Measurements from ENCODE around the gene ANKRD65.

- PRO-cap, result no peak
- RAMPAGE, long total RNA, 4 experiments, result no peak in any of the 4 experiments
Observed at GRCh38 chr1:1256901-1257454, 10.5 kb upstream of the C1QTNF12 start.

DNA sequence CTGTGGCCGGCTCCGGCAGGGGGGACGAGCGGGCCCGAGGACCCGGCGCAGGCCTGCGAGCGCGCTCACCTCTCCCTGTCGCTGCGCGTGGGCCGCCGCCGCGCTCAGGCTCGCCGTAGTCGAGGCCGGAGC lies 191 bp downstream of the UBE2J2 start:
- PRO-cap, result no peak
- RAMPAGE, long total RNA, 4 experiments, result no peak in any of the 4 experiments

DNA sequence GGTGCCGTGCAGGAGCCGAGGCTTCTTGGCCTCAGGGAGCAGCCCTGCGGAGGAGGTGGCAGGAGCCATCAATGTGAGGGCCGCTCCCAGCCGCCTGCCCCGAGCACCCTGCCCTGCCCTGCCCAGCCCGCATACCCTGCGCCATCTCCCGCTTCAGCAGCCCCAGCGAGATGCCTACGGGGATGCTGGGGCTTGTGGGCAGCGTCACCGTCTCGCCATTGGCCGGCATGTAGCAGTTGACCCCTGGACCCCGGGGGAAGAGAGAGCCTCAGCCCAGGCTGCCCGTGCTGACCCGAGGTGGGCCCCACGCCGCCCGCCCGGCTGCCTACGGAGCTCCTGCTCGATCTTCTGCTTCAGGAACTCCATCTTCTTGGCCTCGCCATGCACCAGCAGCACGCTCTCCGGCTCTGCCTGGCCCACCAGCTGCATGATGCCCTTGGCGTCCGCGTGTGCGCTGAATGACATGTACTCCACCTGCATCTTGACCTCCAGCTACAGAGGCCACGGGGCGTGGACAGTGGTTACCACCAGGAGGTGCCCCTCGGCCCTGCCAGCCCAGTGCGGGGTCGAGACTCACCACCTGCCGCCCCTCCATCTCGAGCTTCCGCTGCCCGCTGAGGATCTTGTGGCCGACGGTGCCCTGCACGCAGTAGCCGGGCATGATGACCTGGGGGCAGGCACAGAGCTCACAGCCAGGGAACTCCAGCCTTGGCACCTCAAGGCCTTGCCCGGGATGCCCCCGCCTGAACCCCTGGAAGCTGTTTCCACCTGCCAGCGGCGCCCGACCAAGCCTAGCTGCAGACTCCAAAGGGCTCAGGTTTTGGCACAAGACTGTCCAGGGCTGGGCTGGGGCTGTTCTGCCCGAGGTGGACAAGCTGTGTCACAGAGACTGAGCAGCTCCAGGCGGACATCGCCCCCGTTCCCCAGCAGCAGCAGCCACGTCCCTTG lies 4.3 kb downstream of the PUSL1 start:
- PRO-cap, result no peak
- RAMPAGE, long total RNA, 4 experiments, result no peak in any of the 4 experiments

DNA sequence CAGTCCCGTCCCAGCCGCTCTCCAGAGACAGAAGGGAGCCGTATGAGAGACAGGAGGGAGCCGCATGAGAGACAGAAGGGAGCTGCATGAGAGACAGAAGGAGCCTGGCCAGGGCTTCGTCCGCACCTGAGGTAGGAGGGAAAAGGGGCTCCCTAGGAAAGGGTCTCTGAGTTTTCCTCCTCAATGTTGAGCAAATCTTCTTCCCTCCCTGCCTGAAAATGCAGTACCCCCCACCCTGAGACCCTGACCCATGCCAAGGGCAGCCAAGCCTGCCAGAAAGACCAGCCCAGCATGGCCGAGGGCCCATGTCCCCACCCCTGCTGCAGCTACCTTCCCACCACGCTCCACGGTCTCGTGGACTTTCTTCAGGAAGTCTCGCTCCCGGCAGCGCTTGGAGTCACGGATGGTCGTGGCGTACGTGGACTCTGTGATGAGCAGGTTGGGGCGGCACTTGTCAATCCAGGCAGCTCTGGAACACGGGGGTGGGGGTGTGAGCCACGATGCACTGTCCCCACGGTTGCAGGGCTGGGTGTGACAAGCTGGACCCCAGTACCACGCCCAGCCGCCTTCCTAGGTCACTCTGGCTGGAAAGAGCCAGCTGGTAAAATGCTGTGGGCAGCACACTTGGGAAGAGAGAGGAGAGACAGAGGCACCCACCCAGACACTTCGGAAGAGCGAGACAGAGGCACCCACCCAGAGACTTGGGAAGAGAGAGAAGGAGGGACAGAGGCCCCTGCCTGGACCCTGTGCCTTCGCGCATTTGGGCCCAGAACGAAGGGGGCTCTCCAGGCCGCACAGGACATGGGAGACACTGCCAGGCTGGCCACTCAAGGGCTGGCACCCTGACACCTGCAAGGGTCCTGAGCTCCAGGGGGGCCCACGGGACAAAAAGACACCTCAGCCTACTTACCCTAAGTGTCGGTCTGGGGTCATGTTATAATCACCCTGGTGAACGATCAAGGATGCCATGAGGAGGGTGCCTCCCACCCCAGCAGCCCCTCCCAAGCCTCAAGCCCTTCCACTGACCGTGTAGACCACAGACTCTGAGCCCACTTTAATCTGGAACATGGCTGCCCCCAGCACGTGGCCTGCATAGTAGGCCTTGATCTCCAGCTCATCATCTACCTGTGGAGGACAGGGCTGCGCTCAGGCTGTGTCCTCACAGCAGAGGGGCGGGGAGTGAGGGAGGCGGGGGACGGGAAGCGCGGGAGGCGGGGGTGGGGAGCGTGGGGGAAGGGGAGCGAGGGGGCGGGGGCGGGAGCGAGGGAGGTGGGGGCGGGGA lies 6.5 kb downstream of the PUSL1 start:
- PRO-cap, result no peak
- RAMPAGE, long total RNA, 4 experiments, result no peak in any of the 4 experiments

GRCh38 chr1:1374112-1375025 lies 638 bp downstream of the AURKAIP1 start:
- PRO-cap, result no peak
- RAMPAGE, long total RNA, 4 experiments, result no peak in any of the 4 experiments

DNA sequence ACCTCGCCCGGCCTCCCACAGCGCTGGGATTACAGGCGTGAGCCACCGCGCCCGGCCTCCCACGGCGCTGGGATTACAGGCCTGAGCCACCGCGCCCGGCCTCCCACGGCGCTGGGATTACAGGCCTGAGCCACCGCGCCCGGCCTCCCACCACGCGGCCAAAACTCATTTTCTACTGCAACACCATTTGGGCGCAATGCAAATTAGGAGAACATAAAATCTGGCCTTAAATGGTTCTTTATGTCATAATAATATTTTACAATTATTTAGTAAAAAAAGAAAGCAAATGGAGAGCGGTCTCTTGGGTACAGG lies 10.4 kb upstream of the AURKAIP1 start:
- PRO-cap, result no peak
- RAMPAGE, long total RNA, 4 experiments, result no peak in any of the 4 experiments

- PRO-cap, result no peak
- RAMPAGE, long total RNA, 4 experiments, result no peak in any of the 4 experiments
Observed at GRCh38 chr1:1385936-1386983, 11.3 kb upstream of the AURKAIP1 start.

- PRO-cap, result no peak
- RAMPAGE, long total RNA, 4 experiments, result no peak in any of the 4 experiments
Observed at GRCh38 chr1:1390628-1391385, 8.3 kb downstream of the CCNL2 start.

GRCh38 chr1:1420993-1422028 lies at the start of gene ANKRD65:
TSS of gene ANKRD65 (minus strand) at chr1:1421276.
- PRO-cap, result no peak
- RAMPAGE, long total RNA, 4 experiments, result start-site peak on the minus strand in 1 of 4 experiments, at chr1:1421237-1421309 at its widest, 5 reads per replicate

GRCh38 chr1:1504645-1505323 lies 7.2 kb upstream of the ATAD3A start:
- PRO-cap, result unidirectional peak, plus-strand start at chr1:1505258
- RAMPAGE, long total RNA, 4 experiments, result no peak in any of the 4 experiments

GRCh38 chr1:1505324-1505857 lies 6.6 kb upstream of the ATAD3A start:
- PRO-cap, result no peak
- RAMPAGE, long total RNA, 4 experiments, result no peak in any of the 4 experiments

- PRO-cap, result no peak
- RAMPAGE, long total RNA, 4 experiments, result no peak in any of the 4 experiments
Observed at GRCh38 chr1:1542602-1542981, 2.2 kb upstream of the TMEM240 start.

DNA sequence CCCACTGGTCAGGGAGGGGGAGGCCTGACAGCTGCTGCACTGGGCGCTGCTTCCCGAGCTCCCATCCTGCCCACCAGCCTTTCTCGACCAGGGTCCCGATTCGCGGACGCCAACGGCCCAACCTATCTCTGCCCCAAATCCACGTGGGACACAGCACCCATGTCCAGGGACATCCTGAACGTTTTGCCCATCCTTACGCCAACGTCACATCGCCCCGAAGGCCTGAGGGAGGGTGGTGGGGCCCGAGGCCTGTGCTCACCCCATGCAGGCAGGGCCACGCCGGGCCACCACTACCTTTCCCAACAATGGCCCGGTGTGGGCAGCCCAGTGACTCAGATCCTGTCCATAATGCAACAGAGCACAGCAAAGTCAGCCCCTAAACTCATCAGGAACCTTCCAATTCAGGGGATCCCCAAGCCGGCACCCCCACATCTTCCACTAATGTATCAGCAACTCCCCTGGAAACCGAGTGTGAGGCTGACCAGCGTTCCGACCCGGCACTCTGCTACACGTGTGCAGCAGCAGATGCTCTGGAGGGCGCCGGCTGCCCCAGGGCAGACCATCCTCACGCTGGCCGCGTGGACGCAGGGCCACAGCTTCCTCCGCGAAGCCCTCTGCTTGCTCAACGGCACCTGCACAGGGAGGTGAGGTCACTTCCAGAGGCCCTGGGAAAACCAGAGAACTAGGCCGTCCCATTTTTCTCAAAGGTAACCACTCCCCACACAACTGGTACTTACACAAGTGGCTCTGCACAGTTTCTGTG lies 11.3 kb upstream of the TMEM240 start:
- PRO-cap, result no peak
- RAMPAGE, long total RNA, 4 experiments, result no peak in any of the 4 experiments

GRCh38 chr1:1597297-1597905 lies 2.5 kb downstream of the FNDC10 start:
- PRO-cap, result no peak
- RAMPAGE, long total RNA, 4 experiments, result no peak in any of the 4 experiments

DNA sequence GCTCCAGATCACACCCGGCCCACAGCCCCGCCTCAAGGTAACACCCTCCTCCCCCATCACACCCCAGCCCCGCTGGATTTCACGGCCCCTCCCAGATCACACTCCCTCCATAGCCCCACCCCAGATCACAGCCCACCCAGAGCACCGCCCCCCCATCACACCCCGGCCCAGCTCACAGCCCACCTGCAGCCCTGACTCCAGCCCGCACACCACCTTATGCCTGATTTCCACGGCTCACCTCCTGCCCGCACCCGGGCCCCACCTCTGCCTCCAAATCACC lies 2.2 kb upstream of the MMP23B start:
- PRO-cap, result no peak
- RAMPAGE, long total RNA, 4 experiments, result no peak in any of the 4 experiments

DNA sequence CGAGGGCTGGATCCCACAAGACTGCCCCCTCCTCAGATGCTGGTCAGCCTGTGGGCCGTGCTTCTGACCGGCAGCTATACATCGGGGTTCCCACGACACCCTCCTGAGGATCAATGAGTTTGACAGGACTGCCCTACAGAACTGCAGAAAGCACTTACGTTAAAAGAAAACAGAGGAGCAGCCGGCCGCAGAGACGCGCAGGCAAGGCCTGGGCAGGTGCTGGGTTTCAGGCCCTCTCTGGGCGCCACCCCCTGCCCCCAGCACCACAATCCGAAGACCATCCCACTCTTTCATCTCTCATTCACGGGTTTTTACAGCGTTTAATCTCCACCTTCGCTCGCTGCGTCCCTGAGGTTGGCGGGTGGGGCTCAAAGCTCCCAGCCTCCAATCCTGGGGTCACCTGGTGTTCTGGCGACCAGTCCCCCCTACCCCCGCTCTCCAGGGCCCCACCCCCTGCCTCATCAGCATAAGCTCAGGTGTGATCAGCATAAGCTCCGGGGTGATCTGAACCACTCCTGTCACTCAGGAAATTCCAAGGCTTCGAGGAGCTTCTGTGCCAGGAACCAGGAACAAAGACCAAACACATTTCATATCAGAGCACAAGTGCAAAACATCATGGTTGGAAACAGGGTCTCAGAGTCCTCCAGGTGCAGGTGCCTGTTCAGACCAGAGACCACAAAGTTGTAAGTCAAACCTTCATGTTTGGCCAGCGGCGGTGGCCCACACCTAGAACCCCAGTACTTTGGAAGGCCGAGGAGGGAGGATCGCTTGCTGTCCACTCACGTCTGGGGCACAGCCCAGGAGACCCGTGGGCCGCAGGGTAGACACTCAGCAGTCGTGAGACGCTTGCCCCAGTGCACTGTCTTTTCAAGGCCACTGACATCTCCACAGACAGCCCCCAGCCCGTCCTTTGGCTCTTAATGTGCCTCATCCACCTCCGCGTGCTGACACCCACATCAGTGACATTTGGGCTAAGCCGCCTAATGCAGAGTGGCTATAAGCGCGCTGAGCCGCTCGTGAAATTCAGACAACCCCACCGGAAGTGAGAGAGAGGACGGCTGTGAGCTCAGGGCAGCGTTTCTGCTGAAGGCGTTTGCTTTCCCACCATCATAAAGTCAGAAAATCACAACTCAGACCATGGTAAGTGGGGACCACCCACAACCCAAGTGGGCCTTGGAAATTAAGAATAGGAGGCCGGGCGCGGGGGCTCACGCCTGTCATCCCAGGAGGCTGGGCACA lies 8.9 kb downstream of the SLC35E2B start:
- PRO-cap, result unidirectional peak, plus-strand start at position 333 of the sequence
- RAMPAGE, long total RNA, 4 experiments, result no peak in any of the 4 experiments

GRCh38 chr1:1765017-1765539 lies 13.2 kb downstream of the NADK start:
- PRO-cap, result no peak
- RAMPAGE, long total RNA, 4 experiments, result no peak in any of the 4 experiments

DNA sequence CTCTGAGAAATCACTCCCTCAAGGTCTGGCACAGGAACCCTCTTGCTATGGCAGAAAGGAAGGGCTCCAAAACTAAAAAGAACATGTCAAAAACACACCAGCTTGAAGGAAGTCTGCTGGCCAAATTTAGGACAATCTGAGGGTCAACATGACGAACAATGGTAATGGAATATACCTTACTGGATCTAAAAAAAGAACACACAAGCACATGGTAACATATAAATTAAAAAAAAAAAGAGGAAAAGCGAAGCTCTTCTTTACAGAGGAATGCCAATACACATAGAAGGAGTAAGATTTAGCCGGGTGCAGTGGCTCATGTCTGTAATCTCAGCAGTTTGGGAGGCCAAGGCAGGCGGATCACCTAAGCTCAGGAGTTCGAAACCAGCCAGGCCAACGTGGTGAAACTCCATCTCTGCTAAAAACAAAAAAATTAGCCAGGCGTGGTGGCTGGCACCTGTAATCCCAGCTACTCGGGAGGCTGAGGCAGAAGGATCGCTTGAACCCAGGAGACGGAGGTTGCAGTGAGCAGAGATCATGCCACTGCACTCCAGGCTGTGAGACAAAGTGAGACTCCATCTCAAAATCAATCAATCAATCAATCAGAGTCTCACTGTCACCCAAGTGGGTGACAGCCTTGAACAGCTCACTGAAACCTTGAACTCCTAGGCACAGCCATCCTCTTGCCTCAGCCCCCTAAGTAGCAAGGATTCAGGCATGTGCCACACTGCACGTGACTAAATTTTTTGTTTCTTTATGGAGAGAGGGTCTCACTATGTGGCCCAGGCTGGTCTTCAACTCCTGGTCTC lies 44.7 kb downstream of the GNB1 start:
- PRO-cap, result no peak
- RAMPAGE, long total RNA, 4 experiments, result start-site peak on the minus strand in 1 of 4 experiments, centred at position 569 of the sequence, 6 reads per replicate

DNA sequence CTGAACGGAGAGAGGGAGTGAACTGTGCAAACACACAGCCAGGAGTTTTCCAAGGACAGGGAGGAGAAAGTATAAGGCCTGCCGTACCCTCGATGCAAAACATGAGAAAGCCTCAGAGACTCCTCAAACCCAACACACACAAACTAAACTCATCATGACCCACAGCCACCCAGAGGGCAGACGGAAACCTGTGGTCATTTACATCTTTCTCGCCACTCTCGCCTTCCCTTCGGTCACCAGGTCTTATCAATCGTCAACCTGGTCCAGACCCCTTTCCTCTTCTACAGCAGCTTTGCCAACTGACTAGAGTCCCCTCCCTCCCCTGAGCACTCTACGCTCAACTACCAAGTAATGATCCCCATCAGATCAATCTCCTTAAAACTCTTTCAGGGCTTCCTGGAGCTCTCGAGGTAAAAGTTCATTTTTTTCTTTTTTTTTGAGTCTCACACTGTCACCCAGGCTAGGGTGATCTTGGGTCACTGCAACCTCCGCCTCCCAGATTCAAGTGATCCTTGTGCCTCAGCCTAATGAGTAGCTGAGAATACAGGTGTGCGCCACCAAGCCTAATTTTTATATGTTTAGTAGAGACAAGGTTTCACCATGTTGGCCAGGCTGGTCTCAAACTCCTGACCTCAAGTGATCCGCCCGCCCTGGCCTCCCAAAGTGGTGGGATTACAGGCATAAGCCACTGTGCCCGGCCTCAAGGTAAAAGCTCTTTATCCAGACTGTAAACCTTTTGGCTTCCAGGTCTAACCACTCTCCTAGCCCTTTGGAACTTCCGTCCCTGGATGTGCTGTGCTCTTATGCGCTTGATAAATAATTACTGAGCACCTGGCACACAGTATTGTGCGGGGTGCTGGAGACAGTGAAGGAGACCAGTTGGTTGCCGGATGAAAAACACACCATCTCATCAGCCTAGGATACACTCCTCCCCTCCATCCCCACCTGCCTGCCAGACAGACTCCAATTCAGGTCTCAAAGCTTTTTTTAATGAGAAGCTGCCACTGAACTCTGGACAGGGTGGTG lies 9.6 kb downstream of the GNB1 start:
- PRO-cap, result no peak
- RAMPAGE, long total RNA, 4 experiments, result no peak in any of the 4 experiments

- PRO-cap, result no peak
- RAMPAGE, long total RNA, 4 experiments, result no peak in any of the 4 experiments
Observed at GRCh38 chr1:1943562-1943786, 24.4 kb upstream of the TMEM52 start.